ENCODE results near the gene ZNF397.

GRCh38 chr18:31738837-31739520, 21.7 kb downstream of the SLC25A52 start:
- PRO-cap: no peak

- PRO-cap: no peak
Measured at GRCh38 chr18:31943215-31943325, 142 bp upstream of the TRAPPC8 start.

GRCh38 chr18:31954324-31954804, 11.4 kb upstream of the TRAPPC8 start:
- PRO-cap: no peak

GRCh38 chr18:32086675-32087067, 5.0 kb upstream of the RNF138 start:
- PRO-cap: no peak

DNA sequence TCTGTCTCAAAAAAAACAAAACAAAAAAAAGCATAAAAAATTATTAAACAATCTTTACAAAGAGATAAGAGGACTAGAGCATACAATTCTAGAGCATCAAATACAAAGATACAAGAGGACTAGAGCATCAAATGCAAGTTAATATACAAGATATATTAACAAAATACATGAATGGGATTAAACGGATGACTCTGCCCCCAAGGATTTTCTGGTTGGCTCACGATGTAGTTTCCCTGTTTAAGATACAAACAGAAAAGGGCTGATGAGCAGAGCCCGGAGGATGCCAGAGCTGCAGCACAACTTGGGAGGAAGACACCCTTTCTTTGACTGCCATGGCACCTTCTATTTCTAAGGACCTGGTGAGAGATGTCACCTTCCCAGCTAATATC, 93.7 kb downstream of the MEP1B start:
- PRO-cap: no peak

DNA sequence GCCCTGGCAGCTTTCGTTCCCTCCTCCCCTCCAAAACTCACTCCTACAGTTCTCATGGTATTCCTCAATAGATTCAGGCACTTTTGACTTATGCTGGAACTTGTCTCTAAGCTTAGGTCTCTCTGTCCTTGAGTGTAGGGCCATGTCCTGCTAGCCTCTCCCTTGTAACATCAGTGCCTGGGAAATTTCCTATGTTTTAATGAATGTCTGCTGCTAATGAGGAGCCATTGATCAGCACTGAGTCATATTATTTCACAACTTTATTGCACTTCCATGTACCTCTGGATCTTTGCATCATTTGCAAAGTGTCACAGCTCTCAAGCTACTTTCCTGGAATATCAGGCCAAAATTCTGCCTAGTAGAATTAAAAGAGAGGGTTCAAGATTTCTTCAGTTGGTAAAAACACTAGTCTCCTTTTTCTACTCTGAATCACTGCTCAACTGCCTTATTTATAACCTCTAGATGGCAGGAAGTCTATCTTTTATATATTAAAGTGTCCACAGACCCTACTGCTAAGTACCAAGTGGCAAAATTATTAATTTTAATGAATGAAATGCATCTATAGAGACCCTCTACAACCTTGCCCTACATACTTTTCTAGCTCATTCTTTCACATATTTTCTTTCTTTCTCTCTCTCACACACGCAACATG, 102.4 kb downstream of the GAREM1 start:
- PRO-cap: no peak

DNA sequence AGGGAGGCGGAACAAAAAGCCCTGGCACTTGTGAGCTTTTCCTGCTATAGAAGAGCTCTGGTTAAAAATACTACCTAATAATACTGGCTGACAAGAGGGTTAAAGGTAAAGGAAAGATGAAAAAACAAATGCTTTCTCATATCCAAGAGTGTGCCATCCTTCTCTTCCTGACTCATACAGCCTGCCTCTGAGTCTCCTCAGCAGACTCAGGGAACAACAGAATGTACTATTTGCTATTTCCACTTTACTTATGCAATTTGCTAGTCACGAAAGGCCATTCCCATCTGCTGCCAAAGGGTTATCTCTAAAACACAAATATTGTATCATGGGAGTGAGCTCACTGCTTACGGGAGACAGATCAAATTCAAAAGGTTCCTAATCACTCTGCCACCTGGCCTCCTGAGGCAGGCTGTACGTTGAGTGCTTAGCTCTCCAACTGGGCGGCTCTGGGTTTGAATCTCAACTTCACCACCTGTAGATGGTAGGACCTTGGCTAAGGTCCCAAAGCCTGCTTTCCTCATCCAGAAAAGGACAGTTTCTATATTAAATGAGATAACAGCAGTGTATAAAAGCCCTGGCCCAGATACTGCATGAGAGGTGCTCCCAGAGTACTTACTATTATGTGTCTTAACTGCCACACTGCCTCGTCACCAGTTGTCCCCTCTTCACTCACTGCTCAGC, 91.9 kb downstream of the GAREM1 start:
- PRO-cap: no peak

- PRO-cap: no peak
Measured at GRCh38 chr18:32412811-32413293, 57.8 kb downstream of the GAREM1 start.

GRCh38 chr18:32428593-32429292, 41.9 kb downstream of the GAREM1 start:
- PRO-cap: no peak

- PRO-cap: no peak
Measured at GRCh38 chr18:32772431-32772828, 393 bp downstream of the KLHL14 start.

- PRO-cap: no peak
Measured at GRCh38 chr18:33578708-33579177, 724 bp downstream of the ASXL3 start.

GRCh38 chr18:34495422-34495621, 214.8 kb upstream of the DTNA start:
- PRO-cap: no peak

GRCh38 chr18:34593669-34594729, 116.1 kb upstream of the DTNA start:
- PRO-cap: no peak

DNA sequence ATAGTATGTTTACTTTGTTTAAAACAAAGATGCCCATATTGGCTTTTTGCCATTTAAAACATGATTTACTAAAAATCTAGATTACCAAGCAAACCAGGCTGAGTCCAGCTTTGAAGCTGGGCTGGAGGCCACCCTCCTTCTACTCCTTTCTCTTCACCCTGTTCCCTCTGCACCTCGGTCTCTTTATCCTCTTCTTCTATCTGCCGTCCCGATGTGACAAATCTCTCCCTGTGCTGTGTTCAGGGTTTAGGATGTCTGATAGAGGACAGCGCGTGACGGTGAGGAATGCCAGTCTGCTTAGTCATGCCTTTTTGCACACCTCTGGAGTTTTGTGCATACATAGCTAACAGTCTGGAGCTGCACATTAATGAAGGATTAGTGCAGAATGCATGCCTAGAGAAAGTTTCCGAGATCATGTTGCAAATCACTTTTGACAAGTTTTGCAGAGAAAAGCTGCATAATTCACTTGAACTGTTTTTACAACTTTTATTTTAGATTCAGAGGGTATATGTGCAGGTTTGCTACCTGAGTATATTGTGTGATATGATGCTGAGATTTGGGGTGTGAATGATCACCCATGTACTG, 28.4 kb downstream of the DTNA start:
- PRO-cap: no peak

DNA sequence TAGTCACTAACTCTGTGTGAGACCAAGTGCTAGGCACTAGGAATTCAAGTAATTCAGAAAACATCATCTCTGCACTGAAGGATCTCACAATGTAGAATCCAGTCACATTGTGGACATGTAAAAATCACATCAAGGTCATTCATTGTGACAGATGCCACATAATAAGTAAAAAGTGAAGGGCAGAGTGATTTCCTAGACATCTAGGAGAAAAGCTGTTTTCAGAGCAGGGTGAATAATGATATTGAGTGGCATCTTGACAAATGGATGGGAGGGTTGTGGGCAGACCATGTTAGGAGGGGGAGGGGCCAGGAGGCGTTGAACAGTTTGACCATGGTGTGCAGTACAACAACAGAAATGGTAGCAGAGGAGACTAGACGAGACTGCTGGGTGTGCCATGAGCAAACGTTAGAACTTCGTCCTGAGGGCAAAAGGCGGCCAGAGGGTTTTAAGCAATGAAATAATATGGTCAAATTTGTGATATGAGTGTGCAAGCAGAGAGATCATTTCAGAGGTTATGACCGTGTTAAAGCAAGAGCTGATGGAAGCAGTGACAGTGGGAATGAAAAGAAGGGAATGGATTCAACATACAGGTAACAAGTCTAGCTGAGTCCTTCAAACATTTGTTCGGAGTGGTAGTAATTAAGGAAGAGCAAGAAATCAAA, 93.9 kb downstream of the DTNA start:
- PRO-cap: no peak

DNA sequence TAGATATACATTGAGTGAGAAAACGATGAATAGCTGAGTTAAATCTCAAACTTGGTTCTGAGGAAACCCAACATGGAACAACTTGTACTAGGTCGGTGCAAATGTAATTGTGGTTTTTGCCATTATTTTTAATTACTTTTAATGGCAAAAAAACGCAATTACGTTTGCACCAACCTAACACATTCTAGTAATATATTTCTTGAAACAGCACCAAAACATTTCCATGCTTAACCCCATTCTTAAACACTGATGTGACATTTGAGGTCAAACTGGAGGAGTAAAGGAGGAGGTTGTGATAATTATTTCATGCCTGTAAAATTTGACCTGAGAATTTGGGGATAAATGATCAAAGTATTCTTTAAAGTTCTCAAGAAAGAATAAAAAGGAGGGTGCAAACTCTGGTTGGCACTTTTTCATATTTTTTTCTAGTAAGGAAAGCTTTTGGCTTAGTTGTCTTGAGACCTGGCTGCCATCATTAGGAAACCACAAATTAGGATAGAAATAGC, 143.0 kb downstream of the DTNA start:
- PRO-cap: no peak

DNA sequence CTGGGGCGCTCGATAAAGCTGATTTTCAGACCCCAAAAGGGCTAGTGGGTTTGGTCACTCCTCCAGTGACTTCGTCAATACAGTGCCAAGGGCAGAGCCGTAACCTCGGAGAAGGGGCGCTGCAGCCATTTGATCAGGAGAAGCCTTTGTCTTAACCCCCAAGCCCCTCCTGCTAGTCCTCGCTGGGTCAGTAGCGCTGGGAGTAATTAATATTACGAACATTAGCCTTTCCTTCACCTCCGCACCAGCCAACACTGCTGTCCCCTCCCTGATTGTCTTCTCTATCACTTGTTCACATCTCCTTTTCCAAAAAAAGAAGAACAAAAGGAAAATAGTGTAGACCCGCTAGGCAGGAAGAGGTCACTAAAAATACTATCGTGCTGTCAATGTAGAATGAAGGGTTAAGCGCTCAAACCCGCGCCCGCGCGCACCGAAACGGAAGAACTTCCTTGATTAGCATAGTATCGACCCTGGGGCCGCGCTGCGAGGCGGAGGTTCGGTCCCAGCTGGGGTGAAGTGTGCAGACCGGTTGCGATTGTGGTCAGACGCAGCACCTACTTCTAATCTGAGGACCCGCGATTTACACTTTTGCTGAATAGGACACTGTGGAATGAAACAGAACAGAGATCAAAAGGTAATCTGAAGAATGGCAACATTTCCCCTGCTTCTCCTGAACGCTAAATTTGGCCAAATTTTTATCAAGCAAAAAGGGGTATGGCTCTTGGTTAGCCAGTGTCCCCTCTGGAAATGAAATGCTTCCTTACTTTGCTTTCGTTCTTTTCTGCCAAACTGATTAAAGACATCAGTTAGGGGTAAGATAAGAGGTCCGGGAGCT, 63.1 kb upstream of the MAPRE2 start:
- PRO-cap: no peak

DNA sequence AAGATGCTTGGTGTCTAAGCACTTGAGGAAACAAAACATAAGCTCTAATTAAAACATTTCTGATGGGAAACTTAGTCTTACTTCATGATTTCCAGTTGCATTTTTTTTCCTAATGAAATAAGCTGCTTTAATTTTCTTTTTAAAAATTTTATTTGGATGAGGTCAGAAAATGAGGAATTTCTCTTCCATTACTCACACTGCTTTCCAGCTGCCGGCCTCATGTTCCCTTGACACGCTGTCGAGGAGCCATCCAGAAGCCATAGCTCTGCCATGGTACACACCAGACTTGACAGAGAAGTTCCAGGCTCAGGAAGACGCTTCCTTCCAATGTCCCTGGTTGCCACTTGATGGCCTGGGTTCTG, 12.1 kb upstream of the MAPRE2 start:
- PRO-cap: no peak

DNA sequence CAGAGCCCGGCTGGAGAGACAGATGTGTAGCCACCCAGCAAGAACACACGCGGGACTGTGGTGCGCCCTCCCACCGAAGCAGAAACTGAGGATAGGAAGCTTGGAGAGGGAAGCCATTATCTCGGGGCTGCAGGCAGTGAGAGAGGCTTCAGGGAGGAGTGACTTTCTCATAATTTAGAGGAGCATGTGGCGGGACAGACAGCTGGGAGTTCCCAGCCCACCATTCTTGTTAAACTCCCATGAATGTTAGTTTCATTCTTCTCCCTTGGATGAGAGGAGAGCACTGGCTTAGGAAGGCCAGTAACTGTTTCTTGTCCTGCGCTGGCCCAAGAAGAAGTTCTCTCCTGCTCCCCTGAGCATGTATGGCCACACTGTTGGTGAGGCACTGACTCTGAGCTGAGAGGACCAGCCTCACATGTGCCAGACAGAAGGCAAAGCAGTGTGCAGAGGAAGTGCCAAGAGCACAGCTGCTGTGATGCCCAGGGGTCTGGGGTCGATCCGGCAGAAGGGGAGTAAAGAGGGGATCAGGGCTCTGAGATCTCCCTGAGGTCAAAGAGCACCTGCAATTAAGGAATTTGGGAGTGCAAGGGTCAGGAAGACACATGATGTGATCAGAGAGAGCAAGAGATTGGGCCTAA, 96.6 kb downstream of the MAPRE2 start:
- PRO-cap: no peak

GRCh38 chr18:35240823-35241966, at the start of gene ZNF397:
Gene ZNF397 (plus strand): TSS chr18:35241034.
- PRO-cap: bidirectional peak, plus-strand start at chr18:35241055, minus-strand start at chr18:35240902